Foreskin keratinocyte (primary cell): Measurements from ENCODE around the genes CKAP2L and IL1B.

GRCh38 chr2:111207478-111208517, 87.1 kb downstream of the BCL2L11 start:
- RAMPAGE, total RNA = no peak

GRCh38 chr2:111480056-111480825, 359.5 kb downstream of the BCL2L11 start:
- RAMPAGE, total RNA = no peak

DNA sequence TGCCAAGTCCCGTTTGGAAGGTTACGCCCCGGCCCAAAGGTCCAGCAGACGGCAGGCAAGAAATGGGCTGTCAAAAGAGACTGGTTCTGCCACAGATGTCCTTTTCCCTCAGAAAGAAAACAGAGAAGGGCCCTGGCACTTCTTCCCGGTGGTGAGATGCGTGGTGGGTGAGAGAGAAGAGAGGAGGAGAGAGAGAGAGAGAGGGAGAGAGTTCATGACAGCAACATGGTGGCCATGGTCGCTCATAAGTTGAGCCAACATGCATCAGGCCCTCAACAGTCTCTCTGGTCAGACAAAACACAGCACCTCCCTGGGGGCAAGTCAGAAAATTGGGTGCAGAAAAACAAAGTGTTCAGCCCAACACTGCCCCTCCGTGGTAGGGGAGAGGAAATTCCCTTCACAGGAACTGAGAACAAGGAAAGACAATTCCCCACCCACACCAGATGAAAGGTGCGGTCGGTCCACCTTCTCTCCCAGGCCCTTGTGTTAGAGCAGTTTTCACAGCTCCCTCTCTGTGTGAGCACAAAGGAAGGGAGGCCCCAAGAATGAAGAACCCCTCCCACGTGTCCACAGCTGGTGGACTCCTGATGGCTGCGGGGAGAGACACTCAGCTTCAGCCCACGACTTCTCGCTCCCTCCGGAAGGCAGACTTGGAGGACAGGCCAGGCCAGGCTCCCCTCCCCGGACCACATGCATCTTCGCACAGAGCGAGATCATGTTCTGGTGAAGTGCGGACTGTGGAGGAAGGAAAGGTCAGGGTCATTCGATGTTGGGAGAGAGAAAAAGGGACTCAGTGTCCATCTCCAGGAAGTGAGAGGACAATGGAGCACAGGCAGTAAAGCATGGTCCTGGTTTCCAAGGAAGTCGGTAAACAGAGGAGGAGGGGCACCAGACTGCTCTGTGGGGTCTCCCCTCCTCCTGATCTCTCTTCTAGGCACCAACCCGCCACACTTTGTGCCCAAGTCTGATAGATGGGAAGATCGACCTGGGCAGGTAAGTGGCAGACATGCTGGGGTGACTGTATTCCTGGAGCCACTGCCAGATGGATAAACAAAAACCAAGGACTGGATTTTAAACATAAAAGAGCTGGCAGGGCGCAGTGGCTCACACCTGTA, 181.7 kb downstream of the ANAPC1 start:
- RAMPAGE, total RNA = no peak

DNA sequence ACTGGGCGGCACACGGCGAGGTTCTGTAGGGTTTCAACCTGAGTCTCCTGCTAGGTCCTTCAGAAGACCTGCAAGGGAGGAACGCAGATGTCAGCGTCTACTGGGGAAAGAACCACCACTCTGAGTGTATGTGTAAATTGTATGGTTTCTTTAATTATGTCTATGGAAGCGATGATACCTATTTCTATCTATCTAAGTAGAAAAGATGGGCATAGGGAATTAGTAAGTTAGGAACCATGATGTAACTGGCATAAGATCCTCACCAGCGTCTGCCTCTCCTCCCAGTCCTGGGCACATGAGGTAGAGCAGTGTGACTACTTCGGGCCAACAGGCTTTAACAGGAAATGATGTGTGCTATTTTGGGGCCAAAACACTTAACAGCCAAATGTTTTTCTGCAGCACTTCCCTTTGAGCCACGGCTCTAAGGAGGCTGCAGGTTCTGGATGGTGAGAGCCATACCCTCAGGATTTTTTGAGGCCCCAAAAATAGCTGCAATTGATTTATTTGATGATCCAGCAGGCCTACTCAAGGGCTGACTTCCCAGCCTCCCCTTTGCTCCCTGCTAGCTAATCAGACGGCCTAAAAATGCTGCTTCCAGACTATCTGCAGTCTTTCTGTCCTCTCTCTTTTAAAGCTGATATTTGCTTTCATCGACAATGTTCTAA, 116.9 kb downstream of the ANAPC1 start:
- RAMPAGE, total RNA = no peak

- RAMPAGE, total RNA = no peak
Measured at GRCh38 chr2:111896092-111896453, 2.3 kb upstream of the MERTK start.

DNA sequence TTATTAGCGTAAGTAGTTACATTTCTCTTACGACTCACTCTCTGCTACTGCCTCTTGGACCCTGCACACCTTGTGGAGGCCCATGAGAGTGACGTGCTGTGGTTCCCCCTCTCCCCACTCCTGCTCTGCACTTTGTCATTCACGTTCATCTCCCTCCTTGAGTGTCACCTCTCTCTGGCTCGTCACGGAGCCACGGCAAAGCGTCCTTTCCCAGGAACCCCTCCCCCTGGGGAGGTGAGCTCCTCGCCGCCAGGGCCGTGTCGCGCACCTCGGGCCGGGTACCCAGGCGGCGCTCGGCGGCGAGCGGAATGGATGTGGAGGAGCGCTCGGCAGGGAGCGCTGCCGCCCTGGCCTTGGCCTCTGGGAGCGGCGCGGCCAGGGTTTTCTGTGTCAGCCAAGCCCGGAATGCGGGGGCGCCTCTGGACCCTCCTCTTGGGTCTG, 652 bp upstream of the MERTK start:
- RAMPAGE, total RNA = no peak

GRCh38 chr2:111900918-111901414, 2.6 kb downstream of the MERTK start:
- RAMPAGE, total RNA = no peak

DNA sequence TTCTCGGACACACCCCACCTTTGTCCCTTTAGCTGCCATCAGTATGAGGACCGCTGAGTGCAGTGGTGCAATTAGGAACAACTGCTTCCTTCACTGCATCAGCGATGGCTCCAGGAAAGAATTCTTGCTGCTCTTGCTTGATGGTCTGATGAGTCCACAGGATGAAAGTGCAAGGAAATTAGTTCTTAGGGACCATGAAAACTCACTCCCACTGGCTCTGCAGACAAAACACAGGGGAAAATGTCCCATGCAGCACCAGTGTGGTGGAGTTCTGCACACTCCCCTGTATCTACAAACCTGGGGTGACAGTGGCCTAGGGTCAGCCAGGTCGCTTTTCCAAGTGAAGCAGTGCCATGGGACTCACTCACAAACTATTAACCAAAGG, 44.0 kb upstream of the TMEM87B start:
- RAMPAGE, total RNA = no peak

GRCh38 chr2:112050306-112050692, 4.8 kb upstream of the TMEM87B start:
- RAMPAGE, total RNA = no peak

- RAMPAGE, total RNA = no peak
Measured at GRCh38 chr2:112091564-112092718, 36.9 kb downstream of the TMEM87B start.

DNA sequence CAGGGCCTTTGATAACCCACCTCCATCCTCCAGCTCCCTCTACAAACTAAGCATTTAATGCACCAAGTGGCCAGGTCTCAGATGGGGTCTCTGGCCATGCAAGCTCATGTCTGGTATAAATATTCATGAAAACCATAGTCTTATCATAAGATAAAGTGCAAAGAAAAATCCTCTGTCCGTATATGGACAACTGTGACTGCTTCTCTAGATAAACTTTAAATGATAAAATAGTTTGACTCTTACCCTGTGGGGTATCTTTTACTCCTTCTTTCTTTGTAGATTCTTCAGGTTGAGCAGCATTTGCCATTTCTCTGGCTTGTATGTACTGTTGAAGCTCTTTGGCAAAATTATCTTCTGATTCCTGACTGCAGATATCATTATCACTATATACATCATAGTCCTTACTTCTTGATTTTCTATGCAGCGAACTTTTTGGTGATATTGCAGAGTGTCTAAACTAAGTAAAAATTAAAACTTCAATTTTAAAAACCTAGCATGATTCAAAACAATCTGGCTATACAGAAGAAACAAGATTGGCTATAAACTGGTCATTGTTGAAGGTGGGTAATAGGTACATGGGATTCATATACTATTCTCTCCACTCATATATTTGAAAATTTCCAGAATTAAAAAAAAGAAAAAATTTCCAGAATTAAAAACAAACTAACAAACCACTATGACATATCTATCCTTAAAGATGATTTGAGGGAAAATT, 16.6 kb downstream of the ZC3H8 start:
- RAMPAGE, total RNA = no peak

DNA sequence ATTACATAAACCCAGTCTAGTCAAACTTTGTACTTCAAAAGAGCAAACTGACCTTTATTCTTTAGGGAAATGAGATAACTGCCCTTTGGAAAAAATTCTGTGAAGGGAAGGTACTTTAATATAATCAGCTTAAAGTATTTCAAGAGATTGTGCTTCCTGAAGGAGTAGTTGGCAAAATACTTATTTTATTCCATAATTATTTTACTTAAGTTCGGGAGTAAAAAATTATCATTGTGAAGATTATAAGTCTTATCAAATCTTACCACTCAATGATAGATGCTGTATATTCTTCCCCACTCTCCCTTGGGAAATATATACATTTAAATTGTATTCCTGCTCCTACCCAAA, 42.0 kb downstream of the ZC3H6 start:
- RAMPAGE, total RNA = no peak

GRCh38 chr2:112624197-112624817, 21.4 kb upstream of the SLC20A1 start:
- RAMPAGE, total RNA = no peak

DNA sequence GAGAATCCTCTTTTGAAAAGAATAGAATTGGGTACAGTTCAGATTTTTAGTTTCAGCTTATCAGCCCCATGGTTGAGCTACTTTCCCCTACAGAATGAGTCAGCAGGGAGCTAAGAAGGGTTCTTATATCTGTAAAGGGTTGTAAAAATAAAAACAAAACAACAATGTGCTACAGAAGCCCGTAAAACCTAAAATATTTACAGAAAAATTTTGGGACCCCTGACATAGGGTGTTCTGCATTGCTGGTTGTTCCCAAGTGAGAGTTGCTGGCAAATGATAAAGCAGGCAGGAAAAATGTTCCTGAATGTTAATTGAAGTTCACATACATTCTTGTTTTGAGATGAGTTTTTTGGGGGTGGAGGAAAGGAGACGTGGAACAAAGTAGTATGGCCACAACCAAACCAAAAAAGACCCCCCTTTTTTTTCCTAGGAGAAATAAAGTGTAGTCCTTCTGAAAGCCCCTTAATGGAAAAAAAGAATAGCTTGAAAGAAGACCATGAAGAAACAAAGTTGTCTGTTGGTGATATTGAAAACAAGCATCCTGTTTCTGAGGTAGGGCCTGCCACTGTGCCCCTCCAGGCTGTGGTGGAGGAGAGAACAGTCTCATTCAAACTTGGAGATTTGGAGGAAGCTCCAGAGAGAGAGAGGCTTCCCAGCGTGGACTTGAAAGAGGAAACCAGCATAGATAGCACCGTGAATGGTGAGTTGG, 12.8 kb downstream of the SLC20A1 start:
- RAMPAGE, total RNA = no peak

DNA sequence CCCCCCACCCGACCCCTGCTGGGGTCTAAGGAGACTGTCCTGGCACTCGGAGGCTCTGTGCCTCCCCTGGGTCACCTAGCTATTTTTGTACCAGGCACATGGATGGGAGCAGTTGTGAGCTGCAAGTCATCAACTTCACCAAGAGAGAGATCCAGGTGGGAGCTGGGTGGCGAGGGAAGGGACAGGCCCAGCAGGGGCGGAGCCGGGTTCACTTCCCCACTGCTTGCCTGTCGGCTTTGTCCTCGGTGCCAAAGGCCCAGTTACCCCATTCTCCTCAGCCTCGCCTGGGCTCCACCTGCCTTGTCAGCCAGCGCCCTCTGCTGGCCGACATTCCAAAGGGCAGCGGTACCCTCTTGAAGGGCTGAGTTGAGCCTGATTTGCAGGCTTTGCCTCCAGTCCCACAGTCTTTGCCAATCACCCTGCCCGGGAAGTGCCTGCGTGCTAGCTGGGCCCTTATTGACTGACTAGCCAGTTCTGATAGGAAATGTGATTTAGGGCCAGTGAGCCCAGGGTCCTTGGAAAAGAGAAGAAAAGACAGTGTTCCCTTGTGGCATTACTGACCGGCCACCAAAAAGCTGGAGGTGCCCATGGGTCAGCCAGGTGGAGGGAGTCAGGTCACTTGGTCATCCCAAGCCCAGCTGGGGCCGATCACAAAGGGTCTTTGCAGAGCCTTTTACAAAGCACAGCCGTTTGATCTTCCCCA, 5.9 kb downstream of the NT5DC4 start:
- RAMPAGE, total RNA = no peak

DNA sequence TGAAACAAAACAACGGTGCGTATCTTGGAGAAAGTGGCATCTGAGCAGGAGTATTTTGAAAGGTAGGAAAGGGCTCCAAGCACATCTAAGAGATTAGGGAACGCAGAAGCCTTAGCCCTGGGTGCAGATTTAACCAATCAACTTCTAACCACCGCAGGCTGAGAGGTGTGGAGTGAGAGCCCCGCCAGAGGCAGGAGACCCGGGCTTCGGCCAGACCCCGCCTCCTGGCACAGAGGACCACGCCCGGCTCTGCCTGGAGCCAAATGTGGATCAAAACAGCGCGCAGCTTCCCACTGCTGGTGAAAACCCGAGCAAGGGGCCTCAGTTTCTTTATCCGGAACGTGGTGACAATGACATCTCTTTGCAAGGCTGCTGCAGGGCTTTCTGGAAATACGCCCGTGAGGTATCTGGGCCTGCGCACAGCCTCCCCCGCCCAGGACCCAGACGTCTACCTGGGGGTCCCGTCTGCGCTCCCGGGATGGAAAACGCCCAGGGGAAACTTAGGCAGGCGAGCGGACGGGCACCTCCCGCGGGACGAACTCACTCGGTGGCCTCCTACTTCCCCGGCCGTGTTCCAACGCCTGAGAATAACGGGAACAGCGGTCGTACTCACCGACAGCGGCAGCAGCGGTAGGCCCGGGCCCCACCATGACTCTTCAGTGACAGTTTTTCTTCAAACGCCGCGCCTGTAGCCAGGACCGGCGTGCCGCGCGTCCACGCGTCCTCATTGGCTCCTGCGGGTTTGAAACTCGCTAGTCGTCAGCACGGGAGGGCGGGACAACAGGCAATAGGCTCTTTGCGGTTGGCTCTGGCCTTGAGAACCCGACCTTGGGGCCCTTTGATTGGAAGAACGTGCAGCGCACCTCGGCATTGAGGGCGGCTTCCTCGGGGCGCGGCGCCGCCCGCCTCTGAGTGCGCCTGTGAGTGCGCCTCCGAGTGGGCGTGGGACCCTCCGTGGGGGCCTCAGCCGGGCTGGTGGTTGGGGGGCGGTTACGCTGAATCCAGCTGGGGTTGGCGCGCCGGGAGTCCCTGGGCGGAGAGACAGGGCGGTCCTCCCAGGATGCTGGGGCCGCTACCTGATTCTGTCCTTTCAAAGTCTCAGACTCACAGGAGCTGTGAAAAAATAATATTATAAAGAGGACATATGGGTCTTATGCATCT, at the start of gene CKAP2L:
Gene CKAP2L, minus strand, starts transcription at position 661 of the 1,161 bp plus-strand sequence.
- RAMPAGE, total RNA = start-site peak on the minus strand centred at position 656 of the sequence, 17 bp wide, 203 and 28 reads in 2 replicates

DNA sequence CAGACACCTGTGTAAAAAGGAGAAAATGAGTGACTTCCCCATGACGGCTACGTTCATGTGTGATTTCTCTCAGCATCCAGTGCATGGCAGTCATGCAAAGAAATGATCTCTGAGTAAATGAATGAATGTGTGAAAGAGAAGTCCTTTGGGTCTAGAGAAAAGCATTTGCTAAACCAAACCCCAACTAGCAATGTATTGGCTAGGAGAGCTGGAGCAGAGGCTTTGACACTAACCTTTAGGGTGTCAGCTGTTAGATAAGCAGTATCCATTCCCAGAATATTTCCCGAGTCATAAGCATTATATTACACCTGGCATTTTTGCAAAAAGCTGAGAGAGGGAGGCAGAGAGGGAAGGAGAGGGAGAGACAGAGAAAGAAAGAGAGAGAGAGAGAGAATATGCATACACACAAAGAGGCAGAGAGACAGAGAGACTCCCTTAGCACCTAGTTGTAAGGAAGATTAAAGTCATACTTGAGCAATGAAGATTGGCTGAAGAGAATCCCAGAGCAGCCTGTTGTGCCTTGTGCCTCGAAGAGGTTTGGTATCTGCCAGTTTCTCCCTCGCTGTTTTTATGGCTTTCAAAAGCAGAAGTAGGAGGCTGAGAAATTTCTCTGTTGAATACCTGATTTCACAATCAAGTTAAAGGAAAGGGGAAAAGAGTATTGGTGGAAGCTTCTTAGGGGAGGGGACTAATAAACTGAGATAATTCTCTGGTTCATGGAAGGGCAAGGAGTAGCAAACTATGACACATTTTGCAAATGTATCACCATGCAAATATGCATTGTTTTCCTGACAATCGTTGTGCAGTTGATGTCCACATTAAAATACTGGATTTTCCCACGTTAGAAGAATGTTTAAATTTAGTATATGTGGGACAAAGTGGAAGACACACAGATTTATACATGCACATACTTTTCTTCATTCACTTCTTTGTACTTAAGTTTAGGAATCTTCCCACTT, at the start of gene IL1B:
Gene IL1B, minus strand, starts transcription at position 542 of the 959 bp plus-strand sequence.
- RAMPAGE, total RNA = no peak

- RAMPAGE, total RNA = no peak
Measured at GRCh38 chr2:112901682-112902299, 9.2 kb upstream of the IL37 start.

DNA sequence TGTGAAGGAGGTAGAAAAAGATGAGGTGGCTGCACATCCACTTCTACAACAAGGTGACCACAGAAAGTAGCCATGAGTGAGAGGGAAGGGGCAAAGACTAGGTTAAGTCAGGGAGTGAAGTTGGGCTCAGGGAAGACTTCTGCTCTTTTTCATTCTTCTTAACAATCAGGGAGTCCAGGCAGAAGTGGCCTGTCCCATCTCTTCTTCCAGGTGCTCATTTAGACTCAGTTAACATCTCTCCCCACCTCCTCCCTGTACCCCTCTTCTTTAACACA, 25.7 kb downstream of the IL37 start:
- RAMPAGE, total RNA = no peak

DNA sequence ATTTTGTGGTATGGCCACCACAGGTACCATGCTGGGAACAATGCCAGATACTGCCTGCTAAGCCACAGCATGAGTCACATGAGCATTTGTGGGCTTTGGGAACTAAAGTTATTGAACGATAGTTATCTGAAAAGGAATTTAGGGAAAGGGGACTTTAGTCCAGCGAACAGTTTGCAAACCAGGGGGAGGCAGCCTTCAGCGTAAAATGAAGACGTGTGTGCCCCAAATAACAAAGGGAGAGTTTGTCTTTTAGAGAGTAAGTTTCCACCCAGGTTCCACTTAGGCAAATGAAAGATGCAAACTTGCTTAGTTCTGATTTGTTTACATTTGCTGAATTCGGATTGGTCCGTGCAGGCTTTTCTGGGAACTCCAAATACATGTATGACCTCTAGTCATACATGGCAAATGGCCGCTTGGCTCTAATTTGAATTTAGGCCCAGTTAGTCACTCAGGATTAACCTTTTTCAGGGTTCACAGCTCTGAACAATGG, 28.2 kb downstream of the IL37 start:
- RAMPAGE, total RNA = no peak